ENCODE data around the gene SH3BP4.

- RRBS = no CpG with 5 or more reads among the region's 38 CpGs
Observed at GRCh38 chr2:234888326-234888994, 63.4 kb upstream of the SH3BP4 start.

- RRBS = 2% methylated on average over 45 of the region's 108 CpGs
Observed at GRCh38 chr2:234951582-234952357, at the start of gene SH3BP4. Gene SH3BP4 (plus strand): TSS chr2:234952017.

GRCh38 chr2:234974662-234975441 is 23.0 kb downstream of the SH3BP4 start:
- RRBS = no CpG with 5 or more reads among the region's 28 CpGs

GRCh38 chr2:234977244-234977680 is 25.4 kb downstream of the SH3BP4 start:
- RRBS = no CpG with 5 or more reads among the region's 11 CpGs

- RRBS = no CpG with 5 or more reads among the region's 8 CpGs
Observed at GRCh38 chr2:234977681-234977947, 25.8 kb downstream of the SH3BP4 start.

- RRBS = no CpG with 5 or more reads among the region's 7 CpGs
Observed at GRCh38 chr2:234979236-234979891, 27.5 kb downstream of the SH3BP4 start.

- RRBS = 0% methylated on average over 1 of the region's 18 CpGs
Observed at GRCh38 chr2:235000718-235001596, 49.1 kb downstream of the SH3BP4 start.

GRCh38 chr2:235025869-235026566 is 74.2 kb downstream of the SH3BP4 start:
- RRBS = no CpG with 5 or more reads among the region's 10 CpGs

- RRBS = no CpG with 5 or more reads among the region's 4 CpGs
Observed at GRCh38 chr2:235433806-235434478, 59.9 kb upstream of the AGAP1 start.

- RRBS = no CpG with 5 or more reads among the region's 16 CpGs
Observed at GRCh38 chr2:235503812-235504593, 10.2 kb downstream of the AGAP1 start.

DNA sequence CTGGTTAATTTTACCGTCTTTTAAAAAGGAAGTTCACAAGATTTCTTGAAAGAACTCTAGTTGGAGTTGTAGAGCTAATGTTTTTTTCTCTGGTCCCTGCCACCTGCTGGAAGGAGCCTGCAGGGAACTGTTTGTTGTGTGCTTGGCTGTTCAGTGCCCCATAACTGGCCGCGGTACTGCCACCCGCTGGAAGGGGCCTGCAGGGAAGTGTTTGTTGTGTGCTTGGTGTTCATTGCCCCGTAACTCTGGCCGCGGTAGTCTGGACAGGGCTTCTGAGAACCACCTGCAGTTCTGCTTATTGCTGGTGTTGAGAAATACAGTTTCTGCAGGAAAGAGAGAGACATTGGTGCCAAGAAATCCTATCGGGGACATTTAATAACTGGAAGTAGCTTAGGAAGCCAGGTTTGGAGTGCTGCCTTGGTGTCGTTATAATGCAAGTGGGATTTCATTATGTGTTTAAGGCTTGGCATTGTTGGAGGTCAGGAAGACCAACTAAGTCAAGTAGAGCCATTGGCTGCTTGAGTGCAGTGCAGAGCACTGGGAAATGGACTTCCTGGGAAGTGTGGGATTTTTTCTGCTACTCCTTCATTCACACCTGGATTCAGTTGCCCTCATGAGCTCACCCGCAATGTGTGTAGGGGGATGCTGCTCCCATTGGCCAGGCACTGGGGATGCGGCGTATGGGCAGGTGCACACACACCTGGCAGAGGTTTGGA is 58.3 kb downstream of the AGAP1 start:
- RRBS = no CpG with 5 or more reads among the region's 12 CpGs

DNA sequence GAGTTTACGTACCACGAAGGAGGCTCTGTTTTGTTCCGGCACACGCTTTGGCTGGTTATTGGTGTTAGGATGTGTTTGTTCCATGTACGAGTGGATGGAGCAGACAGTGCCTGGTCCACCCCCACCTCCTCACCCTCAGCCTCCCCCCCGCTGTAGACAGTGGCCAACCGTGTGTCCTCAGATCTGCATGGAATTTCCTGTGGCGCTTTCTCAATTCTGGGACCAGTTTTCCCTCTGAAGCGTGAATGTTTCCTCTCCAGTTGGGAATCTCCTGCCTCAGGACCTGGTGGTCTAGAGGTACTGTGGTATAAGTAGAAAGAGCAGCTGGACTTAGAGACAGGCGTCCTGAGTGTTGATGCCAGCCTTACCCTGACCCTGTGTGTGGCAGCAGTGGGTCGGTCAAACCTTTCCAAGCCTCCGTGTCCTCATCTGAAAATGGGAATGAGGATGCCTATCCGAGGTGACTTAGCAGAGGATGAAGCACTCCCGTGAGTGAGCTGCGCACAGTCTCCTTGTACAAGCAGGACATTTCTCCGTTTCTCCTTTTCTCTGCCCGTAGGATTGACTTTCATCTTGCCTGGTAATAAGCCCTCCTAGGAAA is 141.1 kb downstream of the AGAP1 start:
- RRBS = no CpG with 5 or more reads among the region's 17 CpGs

- RRBS = no CpG with 5 or more reads among the region's 15 CpGs
Observed at GRCh38 chr2:235643708-235644512, 150.1 kb downstream of the AGAP1 start.

DNA sequence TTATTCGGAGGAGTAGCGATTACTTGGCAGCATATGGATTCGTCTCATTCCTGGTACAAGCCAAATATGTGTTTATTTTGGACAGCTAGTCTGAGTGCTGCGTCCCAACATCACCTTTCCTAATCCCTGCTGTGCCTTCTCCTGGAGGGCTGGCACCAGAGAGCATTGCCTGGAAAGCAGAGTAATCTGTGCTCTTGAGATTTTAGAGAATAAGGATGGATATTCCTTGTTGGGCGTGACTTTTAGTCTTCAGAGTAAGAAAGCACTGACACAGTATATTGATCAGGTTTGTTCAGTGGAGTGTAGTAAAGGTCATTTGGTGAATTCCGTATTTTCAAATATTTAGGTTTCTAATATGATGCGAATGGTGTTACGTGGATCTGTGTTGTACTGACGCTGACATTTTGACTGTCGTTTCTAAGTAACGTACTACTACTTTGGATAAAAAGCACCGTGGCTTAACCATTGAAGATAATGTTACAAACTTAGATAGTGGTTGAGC is 185.8 kb downstream of the AGAP1 start:
- RRBS = no CpG with 5 or more reads among the region's 12 CpGs

DNA sequence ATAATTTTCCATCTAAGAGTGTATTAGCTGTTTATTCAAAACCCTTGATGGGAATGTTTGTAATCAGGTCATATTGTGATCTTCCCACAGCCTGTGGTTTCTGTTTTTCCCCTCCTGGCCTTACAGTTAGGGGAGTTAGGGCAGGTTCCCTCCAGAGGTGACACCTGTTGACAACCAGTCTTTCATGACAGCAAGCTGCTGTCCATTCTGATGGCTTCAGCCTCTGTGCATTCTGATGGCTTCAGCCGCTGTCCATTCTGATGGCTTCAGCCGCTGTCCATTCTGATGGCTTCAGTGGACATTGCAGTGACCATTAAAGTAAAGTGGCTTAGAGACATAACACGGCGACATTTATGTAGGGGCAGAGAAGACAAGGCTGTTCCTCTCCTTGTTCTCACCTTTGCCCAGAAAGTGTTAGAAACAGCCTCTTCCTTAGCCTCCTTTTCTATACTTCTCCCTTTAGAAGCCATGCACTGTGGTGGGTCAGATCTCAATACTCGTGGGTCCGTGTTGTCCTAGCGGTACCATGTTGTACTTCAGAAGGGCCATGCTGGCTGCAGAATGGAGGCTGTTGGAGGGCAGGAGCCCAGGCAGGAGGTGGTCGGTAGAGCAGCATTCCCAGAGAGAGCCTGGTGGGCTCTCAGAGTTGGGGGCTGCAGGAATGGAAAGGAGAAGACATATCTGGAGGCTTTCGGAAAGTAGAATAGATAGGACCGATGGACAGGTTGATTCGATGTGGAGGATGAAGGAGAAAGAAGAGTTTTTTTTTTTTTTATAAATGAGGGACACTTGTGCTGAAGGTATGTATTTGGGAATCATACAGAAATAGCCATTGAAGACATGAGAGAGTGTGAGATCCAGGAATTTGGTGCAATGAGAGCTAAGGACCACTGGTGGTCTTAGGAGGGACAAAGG is 327.9 kb downstream of the GBX2 start:
- RRBS = no CpG with 5 or more reads among the region's 11 CpGs

- RRBS = no CpG with 5 or more reads among the region's 10 CpGs
Observed at GRCh38 chr2:236067400-236067857, 100.8 kb downstream of the GBX2 start.

GRCh38 chr2:236250837-236251650 is 13.2 kb downstream of the ASB18 start:
- RRBS = no CpG with 5 or more reads among the region's 13 CpGs

DNA sequence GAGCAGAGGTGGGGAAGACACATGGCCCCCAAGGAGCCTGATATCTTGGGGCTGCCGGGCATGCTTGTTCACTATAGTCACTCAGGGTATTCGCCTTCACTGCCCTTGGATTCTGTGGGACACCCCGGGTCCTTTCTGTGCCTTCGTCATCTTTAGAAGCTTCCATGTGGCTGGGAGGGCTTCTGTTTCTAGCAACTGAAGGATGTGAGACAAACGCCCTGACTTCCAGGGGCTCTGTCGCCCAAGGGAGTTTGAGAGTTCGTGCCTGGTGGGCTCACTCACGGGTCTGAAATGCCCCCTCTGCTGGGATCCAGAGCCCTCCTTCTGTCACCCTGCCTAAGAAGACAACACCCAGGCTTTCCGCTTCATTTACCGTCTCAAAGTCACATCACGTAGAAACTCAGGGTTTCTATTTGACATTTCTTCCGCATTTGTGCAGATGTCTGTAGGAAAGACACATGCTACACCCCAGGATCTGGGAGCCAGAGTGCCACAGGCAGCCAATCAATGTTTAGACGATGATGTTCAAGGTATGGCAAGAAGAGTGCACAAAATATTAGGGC is 24.5 kb upstream of the ACKR3 start:
- RRBS = 91% methylated on average over 3 of the region's 13 CpGs

DNA sequence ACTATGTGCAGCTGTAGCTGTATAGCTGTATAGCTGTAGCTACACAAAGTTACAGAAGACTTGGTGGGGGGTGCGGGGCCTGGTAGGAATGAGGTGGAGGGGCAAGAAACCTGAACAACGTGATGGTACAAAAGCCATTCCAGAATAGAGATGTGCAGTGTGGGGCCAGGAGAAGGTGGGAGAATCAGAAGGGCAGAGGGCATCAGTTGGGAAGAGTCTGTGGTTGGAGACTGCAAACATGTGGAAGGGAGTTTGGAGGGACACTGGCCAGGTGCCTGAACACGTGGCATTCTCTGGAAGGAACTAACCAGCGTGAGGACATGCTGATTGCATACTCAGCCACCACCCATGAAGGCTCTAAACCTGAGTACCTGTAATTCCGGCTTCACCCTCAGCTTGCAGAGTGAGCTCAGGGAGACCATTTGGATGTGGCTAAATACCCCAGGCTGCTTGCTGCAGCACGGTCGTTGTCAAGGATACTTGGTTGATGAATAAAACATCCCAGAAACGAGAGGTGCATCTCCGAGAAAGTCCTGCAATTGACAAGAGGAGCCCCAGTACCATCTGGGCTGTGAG is 4.8 kb downstream of the ACKR3 start:
- RRBS = no CpG with 5 or more reads among the region's 9 CpGs

All from amniotic epithelial cell (primary cell).